Umbilical cord (tissue), 2 donors: ENCODE results near the genes RPL39 and NKAP.

GRCh38 chrX:119237608-119238311 lies 1.7 kb downstream of the PGRMC1 start:
- RAMPAGE, long total RNA, result no peak

- RAMPAGE, long total RNA, result no peak
These were observed 27.1 kb upstream of the SLC25A5 start for GRCh38 chrX:119441170-119441610.

DNA sequence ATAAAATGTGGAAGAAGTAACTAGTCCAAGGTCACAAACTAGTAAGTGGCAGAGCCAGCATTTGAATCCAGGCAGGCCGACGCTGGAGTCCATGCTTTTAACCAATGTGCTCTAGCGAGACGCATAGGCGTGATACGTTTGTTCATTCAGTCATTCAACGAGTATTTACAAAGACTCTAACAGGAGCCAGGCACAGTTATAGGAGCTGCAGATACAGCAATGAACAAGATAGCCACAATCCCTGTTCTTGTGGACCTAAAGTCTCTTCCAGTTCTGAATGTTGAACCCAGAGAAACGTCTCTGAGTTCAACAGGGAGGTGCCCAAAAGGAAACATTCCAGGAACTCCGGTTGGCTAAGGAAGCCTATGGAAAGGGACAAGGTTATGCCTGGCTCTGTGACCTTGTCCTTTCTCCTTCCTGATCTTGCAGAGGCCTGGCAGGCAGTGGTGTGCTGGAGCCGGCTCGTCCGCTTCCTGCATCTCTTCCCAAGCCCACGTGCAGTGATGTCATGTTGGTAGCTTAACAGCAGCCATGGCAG lies 23.8 kb downstream of the SEPTIN6 start:
- RAMPAGE, long total RNA, result no peak

GRCh38 chrX:119759100-119759264 lies 594 bp downstream of the SOWAHD start:
- RAMPAGE, long total RNA, result no peak

DNA sequence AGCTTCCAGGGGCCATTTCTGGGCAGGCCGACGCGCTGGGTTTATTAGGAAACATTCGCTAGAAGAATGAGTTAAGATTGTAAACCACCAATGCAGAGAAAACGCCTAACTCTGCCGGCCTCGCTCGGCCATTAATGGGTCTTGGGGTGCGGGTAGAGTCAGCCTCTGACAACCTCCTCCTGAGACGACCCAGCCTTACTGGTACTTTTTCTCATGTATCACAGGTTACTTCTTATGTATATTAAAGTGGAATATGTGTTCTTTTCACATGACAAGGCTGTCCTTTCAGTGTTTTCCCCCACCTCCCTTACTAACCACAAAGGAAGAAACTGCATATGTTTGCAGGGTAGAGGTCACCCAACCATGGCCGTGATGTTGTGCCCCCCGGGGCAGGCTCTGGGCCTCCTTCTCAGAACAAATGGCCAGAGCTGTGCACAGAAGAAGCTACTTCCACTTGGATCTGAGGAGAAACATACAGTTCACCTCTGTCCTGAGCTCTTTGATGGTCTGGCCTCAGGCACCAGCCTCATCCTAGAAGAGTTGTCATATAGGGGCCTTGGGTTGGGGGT lies 1.6 kb downstream of the SOWAHD start:
- RAMPAGE, long total RNA, result no peak

GRCh38 chrX:119790620-119791559 lies 540 bp downstream of the RPL39 start:
- RAMPAGE, long total RNA, result no peak

DNA sequence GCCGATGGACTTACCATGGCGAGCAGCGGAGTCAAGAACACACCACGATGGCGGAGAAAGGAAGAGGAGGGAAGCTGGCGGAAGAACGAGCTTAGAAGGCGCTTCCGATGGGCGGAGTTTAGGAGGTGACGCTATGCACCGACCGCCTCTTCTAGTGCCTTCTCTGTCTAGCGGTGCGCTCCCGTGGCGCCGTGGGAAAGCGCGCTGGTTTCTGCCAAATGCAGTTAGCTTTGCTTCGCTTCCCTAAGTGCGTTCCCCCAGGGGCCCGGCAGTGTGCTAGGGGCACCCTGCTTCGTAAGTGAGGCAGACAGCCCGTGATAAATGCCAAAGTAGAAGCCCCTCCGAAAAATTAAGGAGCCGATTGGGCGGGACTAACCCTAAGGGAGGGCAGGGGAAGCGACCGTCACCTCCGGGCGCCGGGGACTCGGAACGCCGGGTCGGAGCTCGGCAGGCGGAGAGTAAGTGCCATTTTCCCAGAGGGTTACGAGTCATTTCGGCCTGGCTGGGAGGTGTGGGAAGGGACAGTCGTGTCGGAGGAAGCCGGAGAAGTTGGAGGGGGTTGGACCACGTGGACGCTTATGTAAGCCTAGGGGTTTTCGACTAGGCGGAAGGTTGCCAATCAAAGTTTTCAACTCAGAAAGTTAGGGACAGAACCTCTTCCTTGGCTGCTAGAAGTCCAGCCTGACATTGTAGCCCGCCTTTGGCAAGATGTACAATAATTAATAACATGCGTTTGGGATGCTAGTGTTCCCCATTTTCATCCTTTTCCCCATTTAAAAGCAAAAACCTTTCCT lies at the start of gene RPL39:
Gene RPL39 (minus strand): TSS at position 71 of the 794 bp plus-strand sequence.
- RAMPAGE, long total RNA, result no peak

- RAMPAGE, long total RNA, result no peak
These were observed 1.1 kb downstream of the RNF113A start for GRCh38 chrX:119870433-119870849.

DNA sequence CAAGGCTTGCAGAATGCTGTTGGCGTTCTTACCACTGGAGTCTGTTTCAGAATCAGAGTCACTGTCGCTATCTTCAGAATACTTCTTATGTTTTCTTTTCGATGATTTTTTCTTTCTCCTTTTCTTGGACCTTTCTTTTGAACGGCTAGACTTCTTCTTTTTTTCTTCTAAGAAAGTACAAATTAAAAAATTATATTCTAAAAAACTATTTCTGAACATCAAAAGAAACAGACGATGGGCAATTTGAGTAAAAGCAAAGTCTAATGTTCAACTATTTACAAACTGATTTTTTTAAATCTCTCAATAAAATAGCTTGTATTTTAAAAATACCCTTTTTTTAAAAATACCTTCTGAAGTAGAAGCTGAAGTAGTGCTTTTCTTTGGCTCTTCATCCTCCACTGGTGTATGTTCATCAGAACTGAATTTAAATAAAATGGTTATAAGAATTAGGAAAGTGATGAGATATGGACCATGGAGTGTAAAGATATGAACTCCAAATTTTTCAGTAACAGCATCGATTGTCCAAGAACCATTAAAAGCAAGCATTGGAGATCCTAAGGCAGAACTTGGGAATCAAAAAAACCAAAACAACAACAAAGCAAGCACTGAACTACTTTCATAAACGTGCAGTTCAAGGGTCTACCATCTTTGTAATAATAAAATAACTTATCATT lies 7.1 kb downstream of the NKAP start:
- RAMPAGE, long total RNA, result no peak

- RAMPAGE, long total RNA, result no peak
These were observed at the start of gene NKAP for GRCh38 chrX:119943041-119943959. NKAP (minus strand) TSS chrX:119943751.

DNA sequence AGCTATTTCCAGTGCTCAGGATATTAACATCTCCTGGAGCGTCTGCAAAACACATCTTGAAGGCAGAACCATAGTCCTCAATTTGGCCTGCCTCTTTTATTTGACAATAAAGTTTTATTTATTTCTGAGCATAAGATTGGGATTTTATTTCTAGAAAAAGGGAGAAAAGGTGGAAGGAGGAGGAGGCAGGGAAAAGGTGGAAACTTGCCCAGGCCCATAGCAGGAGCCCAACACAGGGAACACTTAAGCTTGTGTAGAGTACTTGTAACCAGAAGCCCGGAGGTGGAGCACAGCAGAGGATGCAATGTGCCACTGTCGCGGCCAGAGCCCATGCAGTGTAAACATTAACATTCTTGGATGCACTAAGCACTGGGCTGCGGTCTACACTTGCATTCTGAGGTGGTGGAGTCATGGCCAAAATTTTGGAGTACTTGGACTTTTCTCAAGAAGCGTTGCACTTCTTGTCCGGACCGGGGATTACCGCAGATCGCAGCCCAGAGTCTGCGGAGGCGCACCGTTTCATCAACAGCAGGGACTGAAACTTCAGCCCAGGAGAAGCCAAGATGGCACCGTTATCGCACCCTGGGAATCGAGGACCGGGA lies 4.5 kb upstream of the RHOXF1 start:
- RAMPAGE, long total RNA, result no peak

- RAMPAGE, long total RNA, result no peak
These were observed 41.4 kb downstream of the RHOXF2 start for GRCh38 chrX:120199730-120200380.

GRCh38 chrX:120466325-120466937 lies 2.7 kb downstream of the LAMP2 start:
- RAMPAGE, long total RNA, result no peak

GRCh38 chrX:120559971-120560155 lies 899 bp downstream of the CUL4B start:
- RAMPAGE, long total RNA, result no peak

- RAMPAGE, long total RNA, result no peak
These were observed 714 bp downstream of the CUL4B start for GRCh38 chrX:120560156-120560339.

GRCh38 chrX:120761720-120762311 lies 113.8 kb downstream of the CT47B1 start:
- RAMPAGE, long total RNA, result no peak

DNA sequence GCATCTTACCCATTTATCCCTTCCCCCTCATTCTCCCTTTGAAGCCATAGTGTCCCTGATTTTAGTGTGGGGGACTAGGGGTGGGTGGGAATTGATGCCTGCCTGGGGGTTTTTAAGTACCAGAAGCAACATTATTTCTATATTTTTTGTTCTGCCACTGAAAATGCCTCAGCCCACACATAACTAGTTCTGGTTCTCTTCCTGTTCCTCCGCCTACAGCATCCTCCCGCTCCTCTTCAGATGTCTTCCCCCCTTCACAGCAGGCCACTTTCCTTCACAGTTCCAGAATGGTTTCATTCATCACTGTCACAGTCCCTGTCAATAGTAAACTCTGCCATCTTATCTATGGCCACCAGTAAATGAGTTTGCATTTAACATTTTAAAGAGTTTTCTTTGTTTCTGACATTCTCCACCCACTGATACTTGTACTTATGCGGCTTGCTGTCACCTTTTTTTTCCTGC lies 114.0 kb downstream of the GLUD2 start:
- RAMPAGE, long total RNA, result no peak

- RAMPAGE, long total RNA, result no peak
These were observed 218.7 kb downstream of the THOC2 start for GRCh38 chrX:123514136-123514626.

- RAMPAGE, long total RNA, result no peak
These were observed 52.3 kb downstream of the THOC2 start for GRCh38 chrX:123680462-123680945.

DNA sequence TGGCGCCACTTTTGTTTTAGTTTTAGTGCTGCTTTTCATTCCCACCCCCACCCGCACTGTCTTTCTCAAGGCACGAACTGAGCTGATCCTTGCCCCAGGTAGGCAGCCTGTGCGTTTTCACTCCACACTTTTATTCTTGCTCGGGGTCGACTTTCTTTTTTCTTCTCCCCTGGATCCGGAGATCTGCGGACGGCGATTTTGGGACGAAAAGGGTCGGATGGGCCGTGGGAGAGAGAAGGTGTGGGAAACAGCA lies 429 bp downstream of the STAG2 start:
- RAMPAGE, long total RNA, result no peak